LUHMES (cell line): ENCODE results near the gene ST7.

DNA sequence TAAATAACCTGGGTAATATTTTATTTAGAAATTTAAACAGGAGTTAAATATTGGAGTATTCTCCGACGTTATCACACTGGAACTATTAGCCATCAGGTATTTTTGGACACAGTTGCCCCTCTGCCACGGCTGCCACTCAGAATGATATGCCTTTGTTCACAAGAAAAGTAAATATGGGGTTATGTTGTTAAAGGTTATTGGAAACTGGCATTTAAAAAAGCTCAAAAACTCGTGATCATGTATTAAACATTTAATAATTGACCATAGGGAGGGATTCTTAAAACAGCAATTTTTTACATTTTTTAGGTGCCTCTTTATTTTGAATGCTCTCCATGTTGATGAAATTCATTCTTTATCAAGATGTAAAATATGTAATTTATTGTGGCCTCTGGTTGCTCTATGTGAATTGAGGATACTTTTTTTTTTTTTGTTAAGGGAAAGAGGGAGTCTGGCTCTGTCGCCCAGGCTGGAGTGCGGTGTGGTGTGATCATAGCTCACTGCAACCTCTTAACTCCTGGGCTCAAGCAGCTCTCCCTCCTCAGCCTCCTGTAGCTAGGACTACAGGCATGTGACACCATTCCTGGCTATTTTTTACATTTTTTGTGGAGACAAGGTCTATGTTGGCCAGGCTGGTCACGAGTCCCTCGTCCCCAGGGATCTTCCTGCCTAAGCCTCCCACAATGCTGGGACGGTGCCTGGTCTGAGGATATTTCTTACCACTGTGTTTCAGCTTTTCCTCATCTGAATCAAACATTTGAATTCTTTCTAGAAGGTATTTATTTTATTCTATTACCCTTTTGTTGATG lies 1.7 kb downstream of the IFRD1 start:
- PRO-cap: no peak

GRCh38 chr7:112454187-112454454 lies 3.9 kb downstream of the IFRD1 start:
- PRO-cap: no peak

- PRO-cap: no peak
Observed at GRCh38 chr7:112484507-112485136, 3.8 kb downstream of the LSMEM1 start.

DNA sequence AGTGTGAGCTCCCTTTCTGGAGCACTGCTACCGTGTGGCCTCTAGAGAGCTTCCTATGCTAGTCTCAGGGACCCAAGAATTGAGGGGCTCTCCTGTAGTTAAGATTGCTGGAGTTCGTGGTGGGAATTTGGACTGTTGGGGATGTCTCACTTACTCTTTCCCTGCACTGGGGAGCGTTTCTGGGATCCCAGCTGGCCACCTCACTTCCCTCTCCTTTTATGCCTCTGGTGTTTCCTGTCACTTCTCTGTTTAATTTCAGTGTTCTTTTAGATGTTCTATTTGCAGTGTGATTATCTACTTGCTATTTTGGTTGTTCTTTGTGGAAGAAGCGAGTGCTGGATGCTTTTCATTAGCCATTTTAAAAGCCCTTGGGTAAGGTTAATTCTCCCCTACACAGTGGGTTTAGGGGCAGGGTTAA lies 23.5 kb downstream of the LSMEM1 start:
- PRO-cap: no peak

DNA sequence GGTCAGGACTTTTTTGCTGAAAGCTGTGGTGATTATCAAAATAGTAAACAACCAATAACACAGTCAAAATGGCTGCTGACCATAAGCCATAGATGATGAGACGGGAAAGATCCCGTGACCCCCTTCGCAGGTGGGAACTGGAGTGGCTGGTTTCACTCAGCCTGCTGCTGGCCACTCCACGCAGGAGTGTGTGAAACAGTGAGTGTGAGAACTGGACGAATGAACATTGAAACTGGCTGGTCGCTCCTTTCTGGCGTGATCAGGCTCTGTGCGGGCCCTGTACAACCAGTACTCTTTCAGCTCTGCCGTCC lies 28.0 kb downstream of the LSMEM1 start:
- PRO-cap: no peak

- PRO-cap: no peak
Observed at GRCh38 chr7:112617735-112618296, 137.0 kb downstream of the LSMEM1 start.

DNA sequence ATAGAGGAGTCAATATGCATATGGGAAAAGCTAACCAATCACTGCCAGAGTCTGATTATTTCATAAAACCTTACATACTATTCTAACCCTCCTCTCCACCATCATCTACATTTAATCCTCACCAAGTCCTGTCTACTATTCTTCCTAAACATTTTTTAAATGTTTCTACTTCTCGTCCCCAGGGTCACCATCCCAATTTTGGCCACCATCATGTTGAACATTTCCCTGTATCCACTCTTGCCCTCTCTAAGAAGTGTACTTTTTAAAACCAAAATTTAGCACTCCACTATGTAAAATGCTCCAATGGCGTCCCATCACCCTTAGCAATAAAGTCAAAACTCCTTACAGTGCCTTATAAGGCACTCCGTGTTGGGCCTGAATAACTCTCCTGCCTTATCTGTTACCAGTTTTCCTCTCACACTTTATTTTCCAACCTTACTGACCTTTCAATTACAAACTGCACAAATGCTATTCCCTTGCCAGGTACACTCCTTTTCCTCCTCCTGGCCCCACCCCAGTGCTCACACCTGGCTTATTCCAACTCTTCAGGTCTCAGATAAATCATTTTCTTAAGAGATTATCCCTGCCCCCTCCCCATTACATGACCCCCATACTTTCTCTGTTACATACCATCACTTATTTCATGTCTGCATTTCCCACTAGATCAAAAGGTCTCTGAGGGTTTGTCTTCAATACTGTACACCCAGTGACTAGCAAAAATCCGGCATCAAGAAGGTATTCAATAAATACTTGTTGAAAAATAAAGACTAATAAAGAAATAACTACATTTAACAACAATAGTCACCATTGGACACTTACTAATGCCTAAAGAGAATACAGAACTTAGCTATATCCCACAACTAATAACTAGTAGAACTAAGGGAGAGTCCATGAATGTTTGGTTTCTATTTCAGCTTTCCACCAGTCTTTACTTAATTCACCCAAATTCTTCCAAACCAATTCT lies 1.3 kb downstream of the TMEM168 start:
- PRO-cap: no peak

DNA sequence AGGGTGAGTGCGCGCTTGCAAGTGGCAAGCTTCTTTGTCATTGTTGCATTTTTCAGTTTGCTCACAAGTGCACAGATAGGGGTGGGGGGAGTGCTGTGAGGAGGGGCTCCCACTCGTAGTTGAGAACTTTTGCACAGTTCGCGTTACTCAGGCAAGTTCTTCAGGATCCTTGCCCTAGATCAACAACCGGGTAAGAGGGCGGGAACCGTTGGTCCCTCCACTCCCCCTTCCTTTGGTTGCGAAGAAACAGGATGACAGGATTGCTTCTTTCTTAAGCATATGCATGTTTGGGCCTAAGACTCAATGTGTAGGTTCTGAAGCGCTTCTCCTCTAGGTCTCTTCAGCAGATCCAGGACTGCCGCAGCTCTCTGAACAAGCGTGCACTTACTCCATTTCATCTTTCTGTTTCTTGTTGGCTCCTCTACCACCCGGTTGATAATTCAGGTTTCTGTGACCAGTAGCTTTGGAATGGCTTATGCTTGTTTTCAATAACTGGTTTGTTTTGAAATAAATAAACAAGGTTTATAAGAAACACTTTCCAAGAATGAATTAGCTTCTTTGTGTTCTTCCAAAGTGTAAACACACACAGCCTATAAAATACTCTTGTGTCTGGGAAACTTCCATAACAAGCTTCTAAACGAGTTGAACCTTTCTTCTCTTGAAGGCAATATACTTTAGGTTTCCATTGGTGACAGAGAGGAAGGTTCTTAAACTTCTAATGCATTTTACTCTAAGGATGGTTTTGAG lies 1.4 kb downstream of the MDFIC start:
- PRO-cap: bidirectional peak, plus-strand start at position 230 of the sequence, minus-strand start at position 149 of the sequence

DNA sequence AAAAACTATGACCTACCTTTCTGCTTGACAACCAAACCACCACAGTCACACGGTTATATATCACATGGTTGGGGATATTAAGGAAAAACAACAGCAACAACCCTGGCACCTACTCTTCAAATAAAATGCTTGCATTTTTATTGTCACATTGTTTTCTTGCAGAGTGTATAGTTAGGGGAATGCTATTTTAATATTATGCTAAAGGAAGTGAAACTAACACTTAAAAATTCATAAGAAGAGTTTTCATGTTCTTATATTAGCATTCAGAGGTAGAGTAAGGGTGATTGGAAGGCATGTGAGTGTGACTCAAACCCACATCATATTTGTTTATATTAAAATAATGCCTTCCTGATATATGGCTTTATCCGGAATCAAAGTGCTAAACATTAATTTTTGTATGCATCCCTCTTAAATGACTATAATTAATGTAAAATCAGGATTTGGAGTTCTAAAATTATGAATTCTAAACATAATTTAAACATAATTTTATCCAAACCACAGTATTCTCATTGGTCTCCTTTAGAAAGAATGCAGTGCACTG lies 59.7 kb upstream of the TES start:
- PRO-cap: no peak

DNA sequence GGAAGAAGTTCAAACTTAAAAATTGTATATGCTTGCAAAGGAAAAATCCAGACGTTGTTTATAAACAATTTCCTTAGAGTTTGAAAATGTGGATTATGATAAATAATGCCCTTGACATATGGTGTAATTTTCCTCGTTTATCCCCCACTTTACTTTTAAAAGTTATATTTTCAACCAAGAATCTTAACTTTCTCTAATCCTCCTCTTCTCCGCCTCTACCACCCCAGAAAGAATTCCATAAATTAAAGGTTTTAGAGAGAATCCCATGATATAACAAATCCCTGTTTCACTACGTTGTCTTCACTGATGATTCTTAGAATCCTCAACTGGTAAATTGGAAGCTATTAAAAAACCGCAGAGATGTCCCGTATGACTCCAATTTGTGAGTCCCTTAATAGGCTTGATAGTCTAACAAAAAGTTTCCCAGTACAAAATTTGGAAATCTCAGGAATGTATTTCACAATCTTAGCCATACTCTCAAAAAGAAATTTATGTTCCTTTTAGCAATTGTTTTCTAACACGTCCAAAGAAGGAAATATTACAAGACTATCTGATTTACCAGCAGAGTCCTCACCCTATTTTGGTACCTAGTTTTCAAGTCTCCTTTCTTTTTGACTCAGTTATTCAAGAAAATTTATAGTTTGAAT lies 2.4 kb downstream of the TES start:
- PRO-cap: no peak

DNA sequence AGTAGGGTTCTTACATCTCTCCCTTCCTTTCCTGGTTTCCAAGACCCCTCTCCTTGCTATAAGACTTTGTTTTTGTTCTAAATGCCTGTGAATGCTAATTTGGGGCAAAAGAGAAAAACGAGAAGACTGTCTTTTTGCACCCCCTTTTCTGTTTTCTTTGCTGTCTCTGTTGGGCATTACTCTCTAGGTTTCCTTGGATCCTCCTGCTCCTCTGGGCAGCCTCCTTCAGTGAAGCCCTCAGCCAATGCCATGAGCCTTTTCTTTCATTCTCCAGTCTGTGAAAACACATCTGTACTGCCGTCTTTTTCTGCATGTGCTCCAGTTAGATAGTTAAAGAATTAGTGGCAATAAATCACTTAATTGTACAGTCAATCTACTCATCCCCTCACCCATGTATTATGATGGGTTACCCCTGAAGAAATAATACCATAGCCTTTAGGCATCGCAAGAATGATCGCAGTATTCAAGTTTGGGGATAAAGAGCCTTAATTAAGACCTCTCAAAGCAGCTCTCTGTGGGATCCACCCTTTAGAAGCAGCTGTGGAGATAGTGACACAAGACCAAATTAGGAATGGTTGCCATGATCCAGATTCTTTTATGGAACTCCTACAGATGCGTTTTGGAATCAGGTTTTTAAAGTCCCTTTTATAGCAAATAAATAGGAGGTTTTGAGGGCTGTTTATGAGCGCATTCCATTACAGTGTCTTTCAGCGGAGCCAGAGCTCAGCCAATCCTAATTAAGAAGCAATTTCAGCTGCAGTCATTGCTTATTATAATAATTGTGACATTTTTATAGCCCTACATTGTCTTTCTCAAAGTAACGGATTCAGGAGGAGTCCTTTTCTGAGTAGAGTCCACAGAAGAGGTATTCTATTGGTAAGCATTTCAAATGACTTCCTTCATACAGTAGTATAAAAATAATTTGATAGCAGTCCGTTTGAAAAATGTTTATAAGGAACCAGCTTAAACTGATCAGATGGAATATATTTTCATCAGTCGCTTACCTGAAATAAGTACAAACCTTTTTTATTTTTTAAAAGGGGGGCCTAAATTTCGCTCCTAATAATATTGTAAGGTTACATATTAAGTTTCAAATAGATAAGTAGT lies 12.2 kb downstream of the TES start:
- PRO-cap: no peak

GRCh38 chr7:116458816-116459187 lies 40.7 kb upstream of the CAV2 start:
- PRO-cap: no peak

- PRO-cap: no peak
Observed at GRCh38 chr7:116699105-116700437, 27.6 kb downstream of the MET start.

GRCh38 chr7:116786264-116786569 lies 76.2 kb upstream of the CAPZA2 start:
- PRO-cap: no peak

- PRO-cap: no peak
Observed at GRCh38 chr7:116812744-116813421, 49.5 kb upstream of the CAPZA2 start.

- PRO-cap: no peak
Observed at GRCh38 chr7:116834666-116835132, 27.7 kb upstream of the CAPZA2 start.

DNA sequence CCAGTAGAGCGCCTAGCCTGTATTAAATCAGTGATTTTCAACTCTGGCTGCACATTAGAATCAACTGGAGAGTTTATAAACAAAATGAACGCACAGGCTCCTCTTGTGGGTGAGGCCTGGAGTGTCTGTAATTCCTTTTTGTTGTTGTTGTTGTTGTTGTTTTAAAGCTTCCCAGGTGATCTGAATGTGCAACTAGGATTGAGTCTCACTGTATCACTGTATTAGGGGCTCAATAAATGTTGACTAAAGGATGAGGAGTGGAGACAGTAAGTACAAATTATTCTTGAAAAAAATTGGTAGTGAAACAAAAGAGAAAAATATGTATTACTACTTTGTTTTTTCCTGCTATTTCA lies 9.4 kb downstream of the CAPZA2 start:
- PRO-cap: no peak

DNA sequence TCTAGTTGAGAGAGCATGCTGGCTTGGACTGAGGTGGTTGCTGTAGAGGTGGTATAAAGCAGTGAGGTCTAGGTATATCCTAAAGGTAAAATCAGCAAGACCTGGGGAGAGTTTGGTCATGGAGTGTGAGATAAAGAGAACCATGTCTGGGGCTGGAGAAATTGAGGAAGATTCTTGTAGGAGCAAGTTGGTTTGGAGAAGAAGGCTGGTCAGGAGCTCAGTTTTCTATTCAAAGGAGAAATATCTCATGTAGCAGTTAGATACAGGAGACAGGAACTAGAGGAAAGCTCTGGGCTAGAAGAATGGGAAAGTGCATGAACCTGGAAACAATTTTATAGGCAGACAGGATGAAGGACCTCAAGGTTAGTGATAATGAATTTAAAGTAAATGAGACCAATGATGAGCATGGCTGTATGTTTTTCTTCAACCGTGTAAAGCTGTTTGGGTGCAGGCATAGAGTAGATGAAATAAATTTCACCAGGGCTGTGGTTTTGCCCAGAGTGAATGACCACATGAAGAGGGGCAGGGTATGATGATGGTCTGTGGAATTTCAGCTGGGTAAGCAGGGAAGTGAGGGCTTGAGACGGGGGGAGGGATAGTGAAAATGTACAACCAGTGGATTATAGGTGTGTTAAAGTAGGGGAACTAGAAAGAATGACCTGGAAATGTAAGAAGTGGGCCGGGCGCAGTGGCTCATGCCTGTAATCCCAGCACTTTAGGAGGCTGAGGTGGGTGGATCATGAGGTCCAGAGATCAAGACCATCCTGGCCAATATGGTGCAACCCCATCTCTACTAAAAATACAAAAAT lies 32.7 kb upstream of the ST7 start:
- PRO-cap: no peak

DNA sequence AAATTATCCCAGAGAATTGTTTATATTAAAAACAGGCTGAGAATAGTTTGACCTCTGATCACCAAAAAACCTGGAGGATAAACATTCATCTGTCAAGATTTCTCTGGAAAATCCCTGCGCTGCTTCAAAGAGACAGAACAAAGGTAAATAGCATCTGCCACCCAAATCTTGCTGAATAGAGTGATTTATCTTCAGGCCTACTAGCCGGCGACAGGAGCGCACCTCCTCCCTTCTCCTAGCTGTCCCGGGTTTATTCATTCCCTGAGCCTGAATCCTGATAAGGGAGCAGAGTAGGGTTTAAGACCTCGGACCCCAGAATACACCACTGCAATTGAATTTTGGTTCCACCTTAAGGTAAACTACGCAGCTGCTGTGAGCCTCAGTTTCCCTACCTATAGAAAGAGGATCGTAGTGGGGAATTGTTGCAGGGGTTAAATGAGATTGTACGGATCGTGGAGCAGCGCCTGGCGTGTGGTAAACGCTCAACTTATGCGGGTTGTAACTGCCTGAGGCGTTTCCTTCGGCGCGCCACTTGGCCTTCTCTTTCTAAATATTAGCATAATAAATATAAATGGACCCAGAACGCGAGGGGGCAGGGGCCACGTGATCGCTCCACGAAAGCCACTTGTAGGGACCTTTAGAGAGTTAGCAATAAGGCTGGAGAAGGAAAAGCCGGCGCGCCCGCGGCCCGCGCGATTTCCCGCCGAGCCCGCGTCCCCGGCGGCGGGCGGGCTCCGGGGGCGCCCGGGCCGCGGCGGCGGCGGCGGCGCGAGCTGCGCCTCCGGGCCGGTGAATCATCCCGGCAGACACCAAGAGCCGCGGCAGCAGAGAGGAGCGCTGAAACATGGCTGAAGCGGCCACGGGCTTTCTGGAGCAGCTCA lies at the start of gene ST7:
Gene ST7 (plus strand): TSS at position 805 of the 881 bp plus-strand sequence.
- PRO-cap: unidirectional peak, plus-strand start at position 174 of the sequence; bidirectional peak, plus-strand start at position 253 of the sequence, minus-strand start at position 252 of the sequence; bidirectional peak, plus-strand start at position 668 of the sequence, minus-strand start at position 505 of the sequence; bidirectional peak, plus-strand start at position 804 of the sequence, minus-strand start at position 737 of the sequence

DNA sequence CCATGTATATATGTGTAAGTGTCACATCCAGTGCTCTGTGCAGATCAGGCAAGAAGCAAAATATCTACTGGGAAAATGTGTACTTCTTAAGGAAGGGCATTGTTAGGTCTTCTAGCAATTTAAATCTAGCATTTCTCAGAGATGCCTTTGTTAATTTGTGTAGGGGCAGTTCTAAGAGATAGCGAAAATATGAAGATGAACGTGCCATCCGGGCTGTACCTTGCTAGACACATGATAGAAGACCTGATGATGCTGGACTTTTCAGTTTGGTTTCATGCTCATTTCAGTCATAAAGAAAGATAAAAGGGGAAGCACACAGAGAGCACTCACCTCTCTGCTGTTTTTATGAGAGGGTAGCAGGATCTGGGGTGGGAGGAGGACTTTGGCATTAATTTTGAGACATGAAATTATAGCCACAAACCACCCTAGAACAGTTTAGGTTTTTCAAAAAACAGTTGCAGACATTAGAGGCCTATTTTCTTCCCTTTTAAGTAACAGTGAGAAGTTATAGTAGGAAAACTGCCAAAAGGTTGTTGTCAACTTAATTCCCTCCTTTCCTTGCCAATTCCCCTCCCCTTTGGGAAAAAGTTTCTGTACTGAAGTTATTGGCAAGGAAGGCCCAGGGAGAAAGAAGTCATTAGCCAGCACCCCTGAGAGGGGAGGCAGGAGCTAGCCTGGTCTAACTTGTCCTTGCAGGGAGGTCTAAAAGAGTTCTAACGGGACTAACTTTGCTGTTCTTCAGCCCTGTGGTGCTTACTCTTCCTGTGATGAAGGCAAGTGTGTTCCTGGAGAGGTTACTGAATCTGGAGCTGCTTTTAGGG lies 2.6 kb downstream of the ST7 start:
- PRO-cap: no peak